ENCODE data around the genes NSUN5 and FKBP6.

DNA sequence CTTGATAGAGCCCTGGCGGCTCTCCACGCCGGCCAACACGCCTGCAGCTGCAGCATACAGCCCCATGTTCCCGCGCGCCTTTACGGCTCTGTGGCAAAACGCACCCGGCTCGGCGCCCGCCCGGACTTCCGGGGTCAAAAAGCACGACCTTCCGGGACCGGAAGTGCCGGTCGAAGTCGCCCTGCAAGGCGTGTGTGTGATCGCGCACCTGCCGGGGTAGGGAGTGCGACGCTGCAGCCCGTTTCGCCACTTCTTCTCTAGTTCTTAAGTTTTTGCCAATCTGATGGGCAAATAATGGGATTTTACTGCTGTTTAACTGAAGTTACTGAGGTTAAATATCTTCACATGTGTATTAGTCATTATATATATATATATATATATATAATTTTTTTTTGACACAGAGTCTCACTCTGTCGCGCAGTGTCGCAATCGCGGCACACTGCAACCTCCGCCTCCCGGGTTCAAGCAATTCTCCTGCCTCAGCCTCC is at the start of gene NSUN5:
Gene NSUN5, minus strand, starts transcription at position 102 of the 488 bp plus-strand sequence.
- PRO-cap = bidirectional peak, plus-strand start at position 173 of the sequence, minus-strand start at position 82 of the sequence

DNA sequence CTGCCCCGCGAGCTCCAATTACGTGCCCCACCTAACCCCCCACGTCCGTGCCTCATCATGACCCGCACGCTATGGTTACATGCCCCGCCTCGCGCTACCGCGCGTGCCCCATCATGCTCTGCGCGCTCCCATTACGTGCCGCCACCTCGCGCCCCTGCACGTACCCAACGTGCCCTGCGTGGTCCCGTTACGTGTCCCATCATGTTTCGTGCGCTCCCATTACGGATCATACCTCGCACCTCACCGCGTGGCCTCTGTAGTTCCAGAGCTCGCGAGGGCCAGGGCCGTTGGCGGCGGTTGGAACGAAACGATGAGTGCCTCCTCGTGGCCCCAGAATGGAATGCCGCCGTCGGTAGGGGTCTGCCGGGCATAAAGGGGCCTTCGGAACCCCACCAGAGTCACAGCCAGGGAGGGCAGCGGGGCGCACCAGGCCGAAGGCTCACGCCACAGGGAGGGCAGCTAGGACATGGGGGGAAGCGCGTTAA is at the start of gene FKBP6:
Gene FKBP6, plus strand, starts transcription at position 199 of the 485 bp plus-strand sequence.
- PRO-cap = no peak

DNA sequence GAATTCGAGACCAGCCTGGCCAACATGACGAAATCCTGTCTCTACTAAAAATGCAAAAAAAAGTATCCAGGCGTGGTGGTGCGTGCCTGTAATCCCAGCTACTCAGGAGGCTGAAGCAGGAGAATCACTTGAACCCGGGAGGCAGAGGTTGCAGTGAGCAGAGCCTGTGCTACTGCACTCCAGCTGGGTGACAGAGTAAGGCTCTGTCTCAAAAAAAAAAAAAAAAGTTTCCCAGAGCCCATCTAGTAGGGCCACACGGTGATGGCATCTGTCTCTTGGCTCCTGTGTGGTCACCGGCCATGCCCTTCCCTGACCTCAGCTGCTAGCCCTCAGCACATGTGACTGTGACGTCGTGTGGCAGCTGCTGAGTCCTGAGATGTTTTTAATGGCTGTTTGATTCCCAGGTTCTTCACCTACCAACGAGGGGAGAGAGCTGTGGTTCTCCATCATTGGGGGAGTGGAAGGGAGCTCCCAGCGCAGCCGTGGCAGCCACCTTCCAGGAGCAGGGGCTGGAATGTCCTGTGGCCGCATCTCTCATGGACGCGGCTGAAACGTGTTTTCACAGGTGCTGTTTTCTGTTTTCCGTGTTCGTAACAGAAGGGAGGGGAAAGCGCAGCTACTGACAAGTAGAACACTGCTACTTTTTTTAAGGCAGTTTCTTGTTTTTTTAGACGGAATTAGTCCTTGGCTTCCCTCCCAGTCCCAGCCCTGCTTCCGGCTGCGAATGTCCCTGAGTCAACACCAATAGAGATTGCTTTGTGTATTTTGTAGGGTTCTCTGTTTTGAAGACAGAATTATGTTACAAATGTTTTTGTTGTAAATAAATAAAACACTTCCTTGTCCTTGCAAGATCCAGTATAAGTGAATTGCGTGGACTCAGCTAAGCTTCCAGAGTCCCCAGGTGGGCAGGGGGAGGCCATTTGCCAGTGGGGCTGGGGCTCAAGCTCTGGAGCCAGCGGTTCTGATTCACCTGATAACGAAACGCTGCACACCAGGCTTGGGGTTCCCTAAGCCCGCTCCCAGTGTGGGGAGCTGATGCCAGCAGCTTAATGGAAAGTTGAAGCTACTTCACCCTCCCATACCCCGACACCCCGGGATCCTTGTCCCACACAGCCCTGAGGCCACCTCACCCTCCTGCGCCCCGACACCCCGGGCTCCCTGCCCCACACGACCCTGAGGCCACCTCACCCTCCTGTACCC is 30.2 kb downstream of the FKBP6 start:
- PRO-cap = no peak

- PRO-cap = no peak
Observed at GRCh38 chr7:73593693-73594333, 15.4 kb upstream of the TBL2 start.

GRCh38 chr7:73682235-73682724 is 973 bp downstream of the DNAJC30 start:
- PRO-cap = no peak

- PRO-cap = bidirectional peak, plus-strand start at chr7:73742587, minus-strand start at chr7:73742375; bidirectional peak, plus-strand start at chr7:73743182, minus-strand start at chr7:73743050
Observed at GRCh38 chr7:73742104-73743242, 3.9 kb upstream of the ABHD11 start.

GRCh38 chr7:73792563-73793310 is 22.7 kb upstream of the CLDN3 start:
- PRO-cap = bidirectional peak, plus-strand start at chr7:73792915, minus-strand start at chr7:73792678

- PRO-cap = no peak
Observed at GRCh38 chr7:73796797-73797104, 26.7 kb upstream of the CLDN3 start.

GRCh38 chr7:73823078-73823366 is 7.8 kb upstream of the CLDN4 start:
- PRO-cap = no peak

DNA sequence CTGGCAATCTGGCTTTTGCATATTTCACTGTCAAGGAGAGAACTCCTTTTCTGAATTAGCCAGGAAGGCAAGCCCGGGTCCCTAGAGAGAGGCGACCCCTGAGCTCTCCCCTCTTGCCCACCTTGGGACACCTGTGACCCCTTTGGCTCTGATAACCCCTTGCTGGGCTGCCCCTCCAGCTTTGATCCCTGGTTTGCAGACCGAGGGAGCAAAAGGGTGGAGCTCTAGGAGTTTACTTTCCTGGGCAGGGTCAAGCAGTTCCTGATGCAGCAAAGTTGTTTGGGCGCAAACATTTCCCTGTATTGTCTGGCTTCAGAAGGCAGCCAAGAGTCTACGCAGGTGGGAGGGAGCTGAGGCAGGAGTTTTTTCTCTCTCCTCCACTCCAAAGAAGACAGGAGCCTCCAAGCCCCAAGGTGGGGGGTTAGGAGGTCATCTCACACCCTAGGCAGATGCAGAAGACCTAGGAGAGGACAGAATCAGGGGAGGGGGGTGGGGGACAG is 20.4 kb downstream of the TMEM270 start:
- PRO-cap = bidirectional peak, plus-strand start at position 315 of the sequence, minus-strand start at position 195 of the sequence

- PRO-cap = no peak
Observed at GRCh38 chr7:73890116-73890513, 29.2 kb downstream of the TMEM270 start.

GRCh38 chr7:74002466-74003143 is 25.4 kb upstream of the ELN start:
- PRO-cap = no peak

GRCh38 chr7:74044603-74045315 is 16.8 kb downstream of the ELN start:
- PRO-cap = no peak

- PRO-cap = no peak
Observed at GRCh38 chr7:74062886-74063815, 20.5 kb upstream of the LIMK1 start.

DNA sequence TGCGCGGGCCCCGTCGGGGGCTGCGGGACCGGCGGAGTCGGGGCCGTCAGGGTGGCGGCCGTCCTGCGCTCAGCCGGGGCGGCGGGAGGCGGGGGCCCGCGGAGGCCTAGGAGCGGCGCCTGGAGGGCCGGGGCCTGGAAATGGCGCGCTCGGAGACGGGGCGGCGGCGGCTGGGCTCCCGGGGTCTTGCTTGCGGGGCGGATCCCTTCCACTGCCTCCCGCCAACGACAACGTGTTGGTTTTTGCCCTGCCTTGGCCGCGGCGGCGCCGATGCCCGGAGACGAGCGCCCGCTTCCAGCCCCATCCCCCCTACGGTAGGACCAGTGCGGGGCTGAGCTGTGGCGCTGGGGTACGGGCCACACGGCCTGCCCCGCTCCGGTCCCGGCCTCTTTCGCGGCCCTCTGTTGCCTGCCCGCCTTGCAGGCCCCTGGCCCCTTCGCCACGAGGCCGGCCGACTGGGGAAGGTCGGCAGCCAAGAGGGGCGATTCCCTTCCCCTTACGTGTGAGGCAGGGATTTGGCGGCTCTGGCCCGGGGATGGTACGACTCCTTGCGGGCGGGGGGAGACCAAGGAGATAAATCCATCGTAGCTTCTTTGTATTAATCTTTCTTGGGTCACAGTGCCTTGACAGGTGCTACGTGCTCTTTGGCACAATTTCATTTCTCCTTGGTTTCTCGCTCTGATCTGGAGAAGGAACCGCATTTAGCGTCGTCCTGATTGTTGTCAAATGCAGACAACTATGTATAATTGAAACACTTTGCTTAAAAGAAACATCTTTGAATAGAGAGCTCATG is 495 bp downstream of the EIF4H start:
- PRO-cap = bidirectional peak, plus-strand start at position 679 of the sequence, minus-strand start at position 457 of the sequence

GRCh38 chr7:74215783-74216292 is 6.0 kb downstream of the LAT2 start:
- PRO-cap = no peak

- PRO-cap = no peak
Observed at GRCh38 chr7:74324757-74325477, 35.7 kb downstream of the CLIP2 start.

GRCh38 chr7:74371830-74372609 is 81.7 kb upstream of the GTF2IRD1 start:
- PRO-cap = no peak

DNA sequence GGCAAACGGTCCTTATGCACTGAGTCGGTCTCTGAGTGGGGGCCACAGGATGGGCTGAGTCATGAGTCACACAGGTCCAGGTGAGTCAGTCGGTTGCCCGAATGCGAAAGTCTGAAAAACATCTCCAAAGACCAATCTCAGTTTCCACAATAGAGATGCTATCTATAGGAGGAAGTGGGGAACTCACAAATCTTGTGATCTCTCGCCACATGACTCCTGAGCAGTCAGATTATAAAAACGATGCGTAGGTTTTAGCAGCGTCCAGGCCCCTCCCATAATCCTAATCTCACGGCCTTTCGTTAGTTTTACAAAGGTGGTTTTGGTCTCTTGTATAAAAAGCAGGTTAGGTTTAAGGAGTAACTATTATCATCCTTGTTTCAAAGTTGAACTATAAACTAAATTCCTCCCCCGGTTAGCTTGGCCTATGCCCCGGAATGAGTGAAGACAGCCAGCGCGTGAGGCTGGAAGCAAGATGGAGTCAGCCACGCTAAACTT is 1.2 kb upstream of the GTF2IRD1 start:
- PRO-cap = no peak

- PRO-cap = unidirectional peak, plus-strand start at chr7:74453168
Observed at GRCh38 chr7:74452916-74453264, 816 bp upstream of the GTF2IRD1 start.

Data from fallopian tube (tissue), 1 donor.